Vermiform appendix (tissue), 1 donor: ENCODE measurements around a stretch of chr5.

GRCh38 chr5:176181260-176181850 is 56.9 kb upstream of the SIMC1 start:
- PRO-cap: no peak

DNA sequence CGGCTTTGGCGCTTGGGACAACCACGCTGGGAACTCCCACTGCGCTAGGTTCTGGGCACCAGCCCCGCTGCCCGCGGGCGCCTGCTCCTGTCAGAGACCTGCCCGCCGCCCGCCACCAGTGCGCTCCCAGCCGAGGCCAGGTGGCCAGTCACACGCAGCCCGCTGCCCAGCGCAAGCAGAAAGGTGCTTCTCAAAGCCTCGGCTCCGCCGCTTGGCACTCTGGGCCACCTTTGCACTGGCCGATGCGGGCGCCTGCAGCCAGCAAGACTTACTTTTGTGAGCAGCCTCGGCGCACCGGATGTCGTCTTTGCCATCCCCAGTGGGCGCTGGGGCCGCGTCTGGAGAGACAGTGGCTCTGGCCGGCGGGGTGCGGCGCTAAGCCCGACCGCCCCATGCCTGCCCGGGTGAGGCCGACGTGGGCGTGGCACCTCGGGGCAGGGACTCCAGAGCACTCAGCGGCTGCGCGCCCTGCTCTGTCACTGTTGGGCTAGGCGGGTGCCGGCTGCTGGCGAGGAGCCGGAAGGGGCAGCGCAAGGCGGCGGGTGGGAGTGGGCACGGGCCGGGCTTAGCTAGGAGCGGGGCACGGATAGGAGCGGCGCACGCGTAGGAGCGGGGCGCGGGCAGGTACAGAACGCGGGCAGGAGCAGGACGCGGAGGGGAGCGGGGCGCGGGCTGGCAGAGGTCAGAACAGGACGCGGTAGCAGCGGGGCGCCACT is 39.1 kb upstream of the SIMC1 start:
- PRO-cap: unidirectional peak, plus-strand start at position 479 of the sequence

GRCh38 chr5:176308530-176309151 is 52.9 kb downstream of the KIAA1191 start:
- PRO-cap: no peak

GRCh38 chr5:176366203-176366628 is 929 bp downstream of the ARL10 start:
- PRO-cap: no peak

- PRO-cap: no peak
Observed at GRCh38 chr5:176397499-176398230, 9.1 kb downstream of the HIGD2A start.

DNA sequence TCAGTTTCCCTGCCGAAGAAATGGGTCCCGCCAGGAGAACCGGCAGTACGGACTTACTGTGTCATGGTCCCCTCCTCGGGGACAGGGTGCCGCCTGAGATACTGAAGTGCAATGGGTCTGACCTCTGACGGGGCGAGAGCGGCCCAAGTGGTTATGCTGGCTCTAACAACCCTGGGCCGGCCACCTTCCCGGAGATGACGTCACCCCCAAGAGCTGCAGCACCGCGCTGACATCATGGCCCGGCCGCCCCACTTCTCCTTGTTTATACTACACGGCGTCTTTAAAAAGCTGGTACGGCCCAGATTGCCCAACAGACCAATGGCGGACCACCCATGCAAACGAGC is 444 bp upstream of the RNF44 start:
- PRO-cap: bidirectional peak, plus-strand start outside the sequence, minus-strand start at position 255 of the sequence

DNA sequence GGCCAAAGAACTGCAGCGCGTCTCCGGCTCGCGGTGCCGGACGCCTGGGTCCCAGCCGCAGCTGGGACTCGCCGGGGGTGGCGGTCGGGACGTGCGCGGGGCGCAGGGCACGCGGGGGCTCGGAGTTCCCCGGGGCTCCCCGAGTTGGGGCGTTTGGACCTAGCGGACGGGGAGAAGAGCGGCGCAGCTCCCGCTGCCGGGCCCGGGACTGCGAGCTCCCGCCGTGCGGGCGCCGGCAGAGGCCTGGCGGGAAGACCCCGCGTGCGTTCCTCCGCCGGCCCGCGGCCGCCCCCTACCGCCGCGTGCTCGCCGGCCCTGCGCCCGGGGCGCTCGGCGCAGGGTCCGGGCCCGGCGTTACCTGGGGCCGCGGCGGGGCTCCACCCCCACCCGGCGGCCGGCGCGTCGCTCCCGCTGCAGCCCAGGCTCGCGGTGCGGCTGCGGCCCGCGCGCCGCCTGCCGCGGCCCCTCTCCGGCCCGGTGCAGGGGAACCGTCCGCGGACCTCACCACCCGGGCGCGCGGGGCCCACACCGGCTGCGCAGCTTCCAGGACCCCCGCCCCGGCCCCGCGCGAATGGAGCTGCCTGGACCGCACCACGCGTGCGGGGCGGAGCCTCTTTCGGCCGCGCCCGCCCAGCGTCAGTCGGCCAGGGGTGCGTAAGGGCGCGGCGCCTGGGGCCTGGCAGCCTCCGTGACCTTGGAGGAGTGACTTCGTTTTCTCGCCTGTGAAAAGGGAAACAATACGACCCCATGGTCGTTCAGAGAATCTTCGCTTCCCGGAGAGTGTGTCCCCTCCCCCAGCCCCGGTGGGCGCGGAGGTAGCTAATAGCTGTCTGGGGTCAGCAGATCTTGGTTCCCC is 5.9 kb upstream of the RNF44 start:
- PRO-cap: bidirectional peak, plus-strand start at position 639 of the sequence, minus-strand start at position 573 of the sequence

DNA sequence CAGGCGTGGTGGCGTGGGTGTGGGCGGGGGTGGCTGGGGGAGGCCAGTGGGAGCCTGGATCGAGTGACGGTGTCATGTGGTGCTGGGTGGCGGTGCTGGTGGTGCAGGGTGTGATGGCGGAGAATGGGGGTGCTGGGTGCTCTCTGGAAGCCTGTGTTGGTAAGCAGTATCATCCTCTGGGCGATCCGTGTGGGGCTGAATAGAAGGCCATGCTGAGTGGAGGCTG is 27.0 kb downstream of the CDHR2 start:
- PRO-cap: no peak

DNA sequence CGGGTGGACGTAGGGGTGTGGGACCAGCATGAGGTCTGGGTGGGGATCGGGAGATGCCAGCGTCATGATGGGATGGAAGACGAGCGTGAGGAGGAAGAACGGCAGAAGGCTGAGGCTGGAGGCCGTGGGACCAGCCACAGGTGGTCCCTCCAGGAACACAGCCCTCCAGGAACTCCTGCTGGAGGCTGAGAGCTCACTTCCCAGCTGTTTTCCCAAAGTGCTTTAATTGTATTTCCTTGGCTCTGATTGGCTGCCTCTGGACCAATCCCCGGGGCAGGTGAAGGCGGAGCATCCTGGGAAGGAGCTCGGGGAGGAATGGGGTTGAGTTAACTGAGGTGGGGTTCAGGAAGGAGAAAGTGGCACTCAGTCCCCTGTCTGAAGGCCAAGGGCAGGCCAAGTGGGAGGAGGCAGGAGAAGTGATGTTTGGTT is 2.9 kb downstream of the TSPAN17 start:
- PRO-cap: no peak

DNA sequence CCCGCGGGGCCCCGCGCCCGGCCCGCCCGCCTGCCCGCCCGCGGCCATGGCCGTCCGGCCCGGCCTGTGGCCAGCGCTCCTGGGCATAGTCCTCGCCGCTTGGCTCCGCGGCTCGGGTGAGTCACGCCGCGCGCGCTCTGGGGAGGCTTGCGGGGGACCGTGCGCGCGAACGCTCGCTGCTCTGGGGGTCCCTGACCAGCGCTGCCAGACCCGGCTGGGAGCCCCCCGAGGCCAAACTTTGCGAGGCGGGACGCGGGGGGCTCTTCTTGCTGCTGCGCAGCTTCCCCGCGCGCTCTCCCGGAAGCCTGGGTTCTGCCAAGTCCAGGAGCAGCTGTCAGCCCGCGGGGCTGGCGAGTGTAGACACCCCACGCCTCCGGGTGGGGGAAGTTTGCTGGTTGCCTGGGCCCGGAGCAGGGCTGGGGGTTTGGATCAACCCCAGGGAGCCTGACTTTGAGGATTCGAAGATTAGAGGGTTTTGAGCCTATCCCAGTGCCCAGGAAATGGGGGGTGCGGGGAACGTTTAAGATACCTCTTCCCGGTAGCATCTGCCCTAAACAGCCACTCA is 428 bp downstream of the UNC5A start:
- PRO-cap: no peak

DNA sequence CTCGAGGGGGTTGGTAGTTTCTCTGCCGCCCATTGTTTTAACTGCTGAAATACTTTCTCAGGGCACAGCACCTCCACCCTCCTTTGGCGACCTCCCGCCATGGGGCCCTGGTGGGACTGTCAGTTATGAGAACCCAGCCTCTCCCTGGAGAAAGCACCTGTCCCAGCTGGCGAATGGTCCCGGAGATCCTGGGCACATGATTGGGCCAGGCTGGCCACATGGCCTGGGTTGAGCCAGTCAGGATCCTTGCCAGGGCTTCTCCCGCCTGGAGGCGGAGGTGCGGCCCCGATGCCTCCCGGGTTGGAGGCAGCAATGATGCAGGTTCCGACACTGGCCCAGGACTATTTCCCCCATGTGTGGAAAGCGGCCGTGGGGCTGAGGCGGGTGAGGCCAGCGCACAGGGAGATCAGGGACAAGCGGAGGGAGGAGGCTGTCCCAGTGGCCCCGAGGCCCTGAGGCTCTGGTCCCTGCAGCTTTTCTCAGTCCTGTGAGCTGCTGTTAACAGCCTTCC is 13.6 kb downstream of the UNC5A start:
- PRO-cap: no peak

- PRO-cap: no peak
Observed at GRCh38 chr5:177048881-177049631, 26.6 kb downstream of the ZNF346 start.

DNA sequence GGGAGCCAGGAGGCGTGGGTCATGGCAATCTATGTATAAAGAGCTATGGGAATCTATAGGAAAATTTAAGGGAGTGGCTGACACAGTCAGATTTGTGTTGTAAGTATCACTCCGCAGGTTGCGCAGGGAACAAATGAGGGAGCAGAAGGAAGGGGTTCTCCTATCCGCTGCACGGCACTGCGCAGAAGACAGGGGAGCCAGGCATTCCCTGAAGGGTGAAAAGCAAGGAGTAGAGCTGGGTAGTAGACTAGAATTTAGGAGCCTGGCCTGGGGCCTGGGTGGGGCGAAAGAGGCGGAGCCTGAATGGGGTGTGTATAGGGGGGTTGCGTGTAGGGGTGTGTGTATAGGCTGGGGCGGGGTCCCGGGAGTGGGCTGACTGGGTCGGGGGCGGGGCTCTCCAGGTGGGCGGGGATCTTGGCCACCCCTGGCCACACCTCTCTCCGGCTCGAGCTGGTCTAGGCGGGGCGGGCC is 383 bp upstream of the FGFR4 start:
- PRO-cap: bidirectional peak, plus-strand start outside the sequence, minus-strand start at position 256 of the sequence

- PRO-cap: no peak
Observed at GRCh38 chr5:177089109-177089815, 2.5 kb downstream of the FGFR4 start.

DNA sequence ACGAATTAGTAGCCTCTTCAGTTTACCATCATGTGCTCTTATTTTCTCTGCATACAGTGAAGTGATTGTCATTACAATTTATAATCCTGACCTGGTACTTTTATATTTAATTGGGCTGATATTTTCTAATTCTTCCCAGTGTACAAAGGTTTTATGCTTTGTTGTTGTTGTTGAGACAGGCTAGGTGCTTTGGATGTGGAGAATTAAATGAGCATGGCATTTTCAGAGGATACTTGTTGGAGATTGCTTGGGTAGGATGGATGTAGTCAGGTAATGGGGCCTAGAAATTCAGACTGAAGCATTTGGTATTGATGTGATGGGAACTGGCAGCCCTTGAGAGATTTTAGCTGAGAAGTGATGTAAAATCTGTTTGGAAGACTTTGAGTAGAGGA is 6.5 kb downstream of the NSD1 start:
- PRO-cap: no peak

- PRO-cap: no peak
Observed at GRCh38 chr5:177152989-177153578, 19.5 kb downstream of the NSD1 start.

DNA sequence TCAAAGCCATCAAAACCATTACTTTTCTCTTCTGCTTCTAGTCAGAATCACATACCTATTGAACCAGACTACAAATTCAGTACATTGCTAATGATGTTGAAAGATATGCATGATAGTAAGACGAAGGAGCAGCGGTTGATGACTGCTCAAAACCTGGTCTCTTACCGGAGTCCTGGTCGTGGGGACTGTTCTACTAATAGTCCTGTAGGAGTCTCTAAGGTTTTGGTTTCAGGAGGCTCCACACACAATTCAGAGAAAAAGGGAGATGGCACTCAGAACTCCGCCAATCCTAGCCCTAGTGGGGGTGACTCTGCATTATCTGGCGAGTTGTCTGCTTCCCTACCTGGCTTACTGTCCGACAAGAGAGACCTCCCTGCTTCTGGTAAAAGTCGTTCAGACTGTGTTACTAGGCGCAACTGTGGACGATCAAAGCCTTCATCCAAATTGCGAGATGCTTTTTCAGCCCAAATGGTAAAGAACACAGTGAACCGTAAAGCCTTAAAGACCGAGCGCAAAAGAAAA is 77.5 kb downstream of the NSD1 start:
- PRO-cap: no peak

DNA sequence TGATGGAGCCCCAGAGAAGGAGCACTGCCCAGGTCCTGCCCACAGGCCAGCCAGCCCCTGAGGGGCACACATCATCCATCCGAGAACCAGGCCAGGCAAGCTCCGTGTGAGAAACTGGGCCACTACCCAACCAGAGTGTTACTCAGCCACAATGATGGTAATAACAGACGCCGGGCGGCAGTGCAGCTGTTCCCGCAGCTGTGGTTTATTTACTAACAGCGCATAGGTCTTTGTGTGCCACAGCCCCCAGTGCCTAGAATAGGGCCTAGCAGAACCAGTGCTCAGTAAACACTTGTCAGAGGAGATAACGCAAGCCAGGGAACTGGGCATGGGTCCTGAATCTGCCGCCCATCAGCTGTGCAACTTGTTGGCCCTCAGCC is 2.3 kb downstream of the MXD3 start:
- PRO-cap: no peak

DNA sequence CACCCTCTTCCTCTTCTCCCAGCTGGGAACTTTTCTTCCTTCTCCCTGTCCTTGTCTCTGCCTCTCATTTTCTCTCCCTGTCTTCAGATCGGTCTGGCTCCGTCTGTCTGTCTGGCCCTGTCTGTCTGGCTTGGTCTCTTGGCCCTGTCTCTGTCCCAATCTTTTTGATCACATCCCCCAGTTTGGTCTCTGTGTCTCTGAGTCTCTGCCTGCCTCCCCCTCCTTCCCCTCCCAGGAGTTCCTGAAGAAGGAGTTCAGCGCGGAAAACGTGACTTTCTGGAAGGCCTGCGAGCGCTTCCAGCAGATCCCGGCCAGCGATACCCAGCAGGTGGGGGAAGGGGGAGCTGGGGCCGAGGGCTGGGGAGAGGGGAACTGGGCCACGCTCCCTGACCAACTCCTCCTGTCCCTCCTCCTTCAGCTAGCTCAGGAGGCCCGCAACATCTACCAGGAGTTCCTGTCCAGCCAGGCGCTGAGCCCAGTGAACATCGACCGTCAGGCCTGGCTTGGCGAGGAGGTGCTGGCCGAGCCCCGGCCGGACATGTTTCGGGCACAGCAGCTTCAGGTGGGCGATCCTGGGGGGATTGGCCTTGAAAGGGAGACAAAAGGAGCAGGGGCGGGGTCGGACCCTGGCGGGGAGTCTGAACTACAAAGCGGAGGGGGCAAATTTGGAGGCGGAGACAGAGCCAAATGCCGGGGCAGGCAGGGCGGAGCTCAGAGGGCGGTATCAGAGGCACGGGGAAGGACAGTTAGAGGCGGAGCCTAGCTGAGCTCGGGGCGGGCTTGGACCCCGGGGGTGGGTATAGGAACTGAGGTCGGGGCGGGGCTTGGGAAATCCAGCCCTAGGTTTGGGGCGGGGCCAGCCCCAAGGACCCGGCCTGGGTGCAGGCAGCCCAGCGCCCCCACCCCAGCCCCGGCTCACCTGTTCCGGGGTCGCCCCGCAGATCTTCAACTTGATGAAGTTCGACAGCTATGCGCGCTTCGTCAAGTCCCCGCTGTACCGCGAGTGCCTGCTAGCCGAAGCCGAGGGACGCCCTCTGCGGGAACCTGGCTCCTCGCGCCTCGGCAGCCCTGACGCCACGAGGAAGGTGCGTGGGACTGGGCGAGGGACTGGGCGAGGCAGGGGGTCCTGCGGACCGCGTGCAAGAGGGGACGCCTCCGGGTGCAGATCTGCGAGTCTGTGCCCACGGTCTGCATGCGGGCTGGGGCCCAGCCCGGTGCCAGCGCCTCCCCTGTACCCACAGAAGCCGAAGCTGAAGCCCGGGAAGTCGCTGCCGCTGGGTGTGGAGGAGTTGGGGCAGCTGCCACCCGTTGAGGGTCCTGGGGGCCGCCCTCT is 9.2 kb downstream of the RGS14 start:
- PRO-cap: unidirectional peak, minus-strand start at position 661 of the sequence; unidirectional peak, minus-strand start at position 726 of the sequence

DNA sequence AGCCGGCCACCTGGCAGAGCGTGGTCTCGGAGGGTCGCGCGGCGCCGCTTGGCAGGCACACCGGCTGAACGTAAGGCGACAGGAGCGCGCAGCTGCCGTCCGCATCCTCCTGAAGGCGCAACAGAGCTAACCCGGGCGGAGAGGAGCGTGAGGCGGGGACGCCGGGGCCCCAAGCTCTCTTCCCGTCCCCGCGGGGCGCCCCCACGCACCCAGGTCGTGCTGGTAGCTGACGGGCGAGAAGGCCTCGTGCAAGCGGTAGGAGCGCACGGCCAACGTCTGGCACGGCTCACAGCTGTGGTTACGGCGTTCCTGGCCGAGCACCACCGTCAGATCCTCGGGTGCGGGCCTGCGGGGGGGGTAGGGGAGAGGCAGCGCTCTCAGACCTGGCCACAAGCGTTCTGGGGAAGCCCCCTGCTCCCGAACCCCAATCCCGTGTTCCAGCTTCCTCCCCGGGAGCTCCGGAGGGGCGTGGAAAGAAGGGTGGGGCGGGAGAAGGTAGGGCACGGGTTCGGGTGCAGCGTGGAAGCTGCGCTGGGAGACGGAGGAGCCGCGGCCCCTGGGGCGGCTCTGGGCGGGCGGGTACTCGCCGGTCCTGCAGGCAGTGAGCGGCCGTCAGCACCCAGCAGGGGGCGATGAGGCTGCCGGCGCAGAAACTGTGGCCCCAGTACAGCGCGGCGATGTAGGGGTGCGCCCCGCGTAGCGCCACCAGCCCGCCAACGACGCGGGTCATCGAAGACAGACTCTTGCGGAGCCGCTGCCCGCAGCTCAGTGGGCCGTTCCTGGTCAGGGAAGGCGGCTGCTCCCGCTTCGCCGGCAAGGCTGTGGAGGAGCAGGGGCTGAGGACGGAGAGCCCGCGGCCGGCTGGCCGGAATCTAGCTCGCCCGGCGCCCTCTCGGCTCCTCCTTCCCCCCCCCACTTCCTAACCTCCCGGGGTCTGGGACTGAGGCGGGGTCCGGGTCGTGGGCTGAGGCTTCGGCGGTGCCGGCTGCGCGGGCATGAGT is 3.1 kb upstream of the PFN3 start:
- PRO-cap: no peak